Cardiac atrium fibroblast (primary cell): ENCODE data around the genes NAPG and SLC35G4.

GRCh38 chr18:9831912-9832581 is 53.7 kb upstream of the TXNDC2 start:
- RAMPAGE, long total RNA, result no peak

DNA sequence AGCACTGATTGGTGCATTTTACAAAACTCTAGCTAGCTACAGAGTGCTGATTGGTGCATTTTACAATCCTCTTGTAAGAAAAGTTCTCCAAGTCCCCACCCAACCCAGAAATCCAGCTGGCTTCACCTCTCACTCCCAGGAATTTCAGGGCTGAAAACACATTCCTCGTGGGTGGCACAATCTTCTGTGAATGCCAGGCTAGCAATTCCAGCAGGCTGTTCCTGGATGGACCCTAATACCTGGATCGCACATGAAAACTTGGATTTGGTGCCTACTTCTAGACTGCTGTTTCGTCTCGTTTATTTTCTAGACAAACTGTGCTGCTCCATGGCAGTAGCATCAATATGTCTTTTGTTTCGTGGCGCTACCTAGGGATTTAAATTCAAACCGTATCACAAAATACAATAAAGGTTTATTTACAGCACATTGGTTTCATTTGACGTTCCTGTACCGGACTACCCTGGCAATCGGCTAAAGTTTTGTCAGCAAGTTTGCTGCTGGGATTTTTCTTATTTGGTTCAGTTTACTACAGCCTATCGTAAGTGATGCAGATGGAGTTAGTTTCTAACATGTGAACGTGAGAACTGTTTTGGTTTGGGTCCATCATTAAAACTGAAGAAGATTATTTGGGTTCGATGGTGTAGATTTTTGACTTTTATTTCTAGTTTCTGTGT is 1.1 kb upstream of the VAPA start:
- RAMPAGE, long total RNA, result no peak

DNA sequence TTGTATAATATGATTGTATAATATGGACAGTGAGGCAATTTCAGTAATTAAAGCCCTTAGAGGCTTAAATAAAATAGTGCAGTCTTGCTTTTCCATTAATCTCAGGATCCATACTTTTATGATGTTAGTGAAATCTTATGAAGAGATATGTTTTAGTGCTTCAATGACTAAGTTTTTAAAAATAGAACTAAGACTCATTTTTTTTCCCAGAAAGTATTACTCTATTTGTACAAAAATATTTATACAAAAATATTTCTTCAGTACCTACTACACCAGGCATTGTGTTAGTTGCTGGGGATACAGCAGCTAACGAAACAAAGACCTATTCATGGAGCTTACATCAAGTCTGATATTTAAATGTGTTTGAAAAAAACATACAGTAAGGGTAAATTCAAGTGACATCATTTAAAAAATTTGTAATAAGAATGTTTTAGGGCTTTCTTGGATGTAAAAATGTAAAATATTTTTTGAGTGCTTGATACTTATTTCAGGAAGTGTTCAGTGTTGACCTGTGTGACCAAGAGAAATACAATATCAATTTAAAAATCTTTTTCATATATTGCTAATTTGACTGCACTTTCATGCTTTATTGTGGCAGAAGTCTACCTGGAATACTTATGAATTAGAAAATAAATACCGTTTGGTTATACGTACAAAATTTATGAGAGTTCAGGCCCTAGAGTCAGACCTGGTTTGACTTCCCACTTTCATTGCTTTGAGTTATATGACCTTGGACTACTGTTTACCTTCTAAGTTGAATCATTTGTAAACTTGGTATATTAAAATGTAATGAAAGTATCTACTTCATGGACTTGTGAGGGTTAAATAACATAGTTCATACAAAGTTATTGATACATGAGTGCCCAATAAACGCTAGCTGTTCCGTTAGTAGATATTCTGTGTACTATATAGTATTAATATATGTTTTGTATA is 11.7 kb downstream of the VAPA start:
- RAMPAGE, long total RNA, result no peak

GRCh38 chr18:9946649-9947738 is 33.2 kb downstream of the VAPA start:
- RAMPAGE, long total RNA, result no peak

- RAMPAGE, long total RNA, result no peak
Observed at GRCh38 chr18:9959778-9960642, 46.2 kb downstream of the VAPA start.

DNA sequence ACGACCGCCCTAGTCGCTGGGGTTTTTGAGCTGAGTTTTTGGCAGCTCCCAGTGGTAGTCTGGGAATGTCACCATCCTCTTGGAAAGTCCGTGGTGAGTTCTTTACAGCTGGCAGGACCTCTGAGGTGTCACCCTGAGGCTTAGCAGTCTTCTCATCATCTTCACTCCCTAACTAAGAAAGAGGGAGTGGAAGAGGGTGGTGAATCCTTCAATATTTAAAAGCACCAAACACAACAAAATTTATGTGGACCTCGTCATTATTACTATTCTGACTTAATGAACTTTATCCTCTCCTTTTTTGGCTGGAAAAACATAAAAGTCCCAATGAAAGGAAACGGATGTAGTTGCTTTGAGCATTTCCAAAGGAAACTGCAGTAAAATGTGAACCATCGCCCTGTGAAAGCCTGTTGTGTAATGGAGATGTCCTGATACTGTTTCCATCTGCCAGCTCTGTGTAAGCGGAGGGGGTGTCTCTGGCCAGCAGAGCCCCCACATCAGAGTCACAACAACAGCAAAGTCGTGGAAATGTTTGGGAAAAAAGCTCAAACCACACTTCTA is 78.7 kb downstream of the VAPA start:
- RAMPAGE, long total RNA, result no peak

DNA sequence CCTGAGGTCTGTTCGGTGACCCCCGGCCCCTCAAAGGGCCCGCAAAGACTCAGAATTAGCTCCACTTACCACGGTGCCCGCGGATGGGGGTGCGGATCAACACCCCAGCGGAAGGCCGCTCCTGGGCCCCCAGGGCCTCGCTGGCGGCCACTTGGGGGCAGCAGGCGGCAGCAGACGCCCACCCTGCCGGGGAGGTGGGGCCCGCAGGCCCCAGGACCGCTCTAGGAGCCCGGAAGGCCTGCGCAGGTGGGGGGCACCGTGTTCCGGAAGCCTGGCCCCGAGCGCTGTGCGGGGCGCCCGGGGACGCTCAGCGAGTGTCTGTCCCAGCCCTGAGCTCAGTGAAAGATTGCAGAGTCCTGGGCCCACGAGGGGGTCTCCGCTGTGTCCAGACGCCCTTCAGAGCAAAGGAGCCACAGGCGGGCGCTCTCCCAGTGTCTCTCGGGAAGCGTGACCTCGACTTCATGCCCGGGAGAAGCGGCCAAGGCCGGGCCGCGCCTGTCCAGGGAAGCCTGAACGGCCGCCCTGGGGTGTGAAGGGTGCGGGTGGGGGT is 118.7 kb downstream of the VAPA start:
- RAMPAGE, long total RNA, result no peak

DNA sequence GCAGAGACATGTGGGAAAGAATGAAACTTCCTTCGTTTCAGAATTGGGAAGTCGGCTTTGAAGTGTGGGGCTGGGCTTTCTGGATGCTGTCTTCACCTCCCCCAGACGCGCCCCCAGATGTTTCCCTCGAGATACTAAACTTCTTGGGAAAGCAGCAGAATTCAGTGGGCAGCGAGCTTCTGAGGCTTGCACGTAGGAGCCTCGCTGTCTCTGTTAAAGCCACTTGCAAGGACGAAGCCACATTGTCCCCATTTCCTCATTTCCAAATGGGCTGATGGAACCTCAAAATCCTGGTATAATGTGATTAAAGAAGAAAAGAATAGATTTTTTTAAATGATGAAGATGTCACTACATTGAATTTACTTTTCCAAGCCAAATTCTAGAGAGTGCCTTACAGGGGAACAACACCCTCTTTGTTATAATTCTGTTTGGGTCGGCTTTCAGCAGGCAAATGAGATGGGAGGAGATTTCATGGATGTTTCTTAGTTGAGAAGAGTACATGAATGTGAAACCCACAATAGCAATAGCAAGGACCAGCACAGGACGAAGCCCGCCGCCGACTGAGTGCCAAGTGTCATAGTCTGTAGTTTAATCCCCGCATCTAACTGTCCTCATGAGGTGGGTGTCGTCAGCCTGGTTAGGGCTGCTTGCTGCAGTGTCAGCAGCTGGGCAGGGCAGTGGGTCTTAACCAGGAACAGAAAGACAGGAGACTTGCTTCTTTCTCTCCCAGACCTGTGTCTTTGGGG is 146.4 kb downstream of the VAPA start:
- RAMPAGE, long total RNA, result no peak

GRCh38 chr18:10247190-10248046 is 207.0 kb upstream of the APCDD1 start:
- RAMPAGE, long total RNA, result no peak

GRCh38 chr18:10354075-10354520 is 100.3 kb upstream of the APCDD1 start:
- RAMPAGE, long total RNA, result no peak

- RAMPAGE, long total RNA, result start-site peak on the plus strand at chr18:10526051-10526093, 140 and 56 reads in 2 replicates
Observed at GRCh38 chr18:10525602-10526802, at the start of gene NAPG. NAPG (plus strand) TSS chr18:10526027.

GRCh38 chr18:11119962-11120420 is 29.4 kb downstream of the PIEZO2 start:
- RAMPAGE, long total RNA, result no peak

DNA sequence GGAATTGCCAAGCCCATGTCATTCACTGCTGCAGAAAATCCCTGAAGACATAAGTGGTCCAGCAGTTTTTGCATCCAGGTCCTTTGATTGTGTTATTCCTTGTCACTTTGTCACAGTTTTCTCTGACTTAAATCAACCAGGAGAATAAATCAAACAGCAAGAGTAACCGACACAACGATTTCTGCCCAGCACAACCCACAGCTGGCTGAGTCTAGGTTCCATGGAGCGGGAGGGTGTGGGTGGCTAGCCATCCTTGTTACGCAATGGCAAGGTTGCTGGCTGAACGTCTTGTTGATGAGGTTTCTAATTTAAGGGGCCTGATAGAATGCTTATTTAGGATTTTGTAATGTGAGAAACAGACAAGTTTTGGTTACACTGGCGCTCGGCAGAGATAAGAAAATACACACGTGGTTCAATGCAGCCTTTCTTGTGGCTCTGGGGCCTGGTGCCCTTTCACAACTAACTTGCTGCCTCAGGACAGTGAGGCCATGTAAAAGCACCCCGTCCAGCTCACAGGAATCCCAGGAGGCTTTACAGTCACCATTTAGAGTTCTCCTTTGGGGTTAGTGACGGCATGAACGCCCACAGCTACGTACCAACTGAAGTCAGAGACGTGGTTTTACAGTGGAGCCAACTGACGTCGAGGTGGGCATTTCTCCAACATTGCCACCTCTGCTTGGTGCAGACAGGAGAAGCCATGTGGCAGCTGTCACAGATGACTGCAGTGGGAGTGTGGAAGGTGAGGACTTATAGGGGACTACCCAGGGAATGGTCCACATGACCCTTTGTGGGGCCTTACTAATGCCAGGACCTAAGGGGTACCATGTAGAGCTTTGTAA is 29.6 kb upstream of the PIEZO2 start:
- RAMPAGE, long total RNA, result no peak

DNA sequence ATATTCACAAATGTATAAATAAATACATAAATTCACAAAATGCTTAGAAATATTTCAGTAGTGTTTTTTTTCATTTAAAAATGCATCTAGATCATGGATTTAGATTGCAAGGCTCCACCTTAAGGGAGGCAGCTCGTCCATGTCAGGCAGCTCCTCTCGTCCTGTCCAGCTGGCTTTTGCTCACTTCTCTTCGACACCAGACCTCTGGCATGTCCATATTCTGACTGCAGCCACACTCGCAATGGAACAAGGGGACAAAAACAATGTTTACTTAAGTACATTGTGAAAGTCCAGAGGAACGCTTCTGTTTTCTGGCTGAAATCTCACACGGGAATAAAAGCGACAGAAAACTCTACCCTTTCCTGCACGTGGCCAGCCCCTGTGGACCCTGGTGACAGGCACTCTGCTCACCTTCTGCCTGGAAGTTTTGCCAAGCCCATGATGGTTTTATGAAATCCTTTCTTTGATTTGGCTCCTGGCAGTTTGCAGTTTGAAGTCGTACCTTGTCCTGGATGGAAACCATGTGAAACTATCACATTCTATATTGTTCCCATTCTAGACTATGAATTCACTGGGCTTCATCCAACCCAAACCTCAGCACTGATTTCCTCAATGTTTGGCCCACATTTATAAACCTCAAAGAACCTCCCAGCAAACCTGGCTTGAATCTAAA is 134.2 kb upstream of the PIEZO2 start:
- RAMPAGE, long total RNA, result no peak

- RAMPAGE, long total RNA, result no peak
Observed at GRCh38 chr18:11609422-11609718, at the start of gene SLC35G4. SLC35G4 (plus strand) TSS chr18:11609596.

GRCh38 chr18:11674025-11674280 is 15.1 kb upstream of the GNAL start:
- RAMPAGE, long total RNA, result no peak

- RAMPAGE, long total RNA, result no peak
Observed at GRCh38 chr18:11689992-11690567, 1.0 kb downstream of the GNAL start.

- RAMPAGE, long total RNA, result no peak
Observed at GRCh38 chr18:11964478-11964752, 16.9 kb upstream of the IMPA2 start.

GRCh38 chr18:11983409-11984162 is 2.3 kb downstream of the IMPA2 start:
- RAMPAGE, long total RNA, result no peak

- RAMPAGE, long total RNA, result no peak
Observed at GRCh38 chr18:12027781-12028801, 46.8 kb downstream of the IMPA2 start.